AG04450 (cell line): ENCODE measurements around a stretch of chr11.

- CAGE, long polyA plus RNA, result no peak
- RRBS, result no CpG with 5 or more reads among the region's 1 CpG
Observed at GRCh38 chr11:7521296-7521685, 7.5 kb downstream of the PPFIBP2 start.

GRCh38 chr11:7578329-7578834 lies 64.6 kb downstream of the PPFIBP2 start:
- CAGE, long polyA plus RNA, result no peak
- RRBS, result no CpG with 5 or more reads among the region's 6 CpGs

DNA sequence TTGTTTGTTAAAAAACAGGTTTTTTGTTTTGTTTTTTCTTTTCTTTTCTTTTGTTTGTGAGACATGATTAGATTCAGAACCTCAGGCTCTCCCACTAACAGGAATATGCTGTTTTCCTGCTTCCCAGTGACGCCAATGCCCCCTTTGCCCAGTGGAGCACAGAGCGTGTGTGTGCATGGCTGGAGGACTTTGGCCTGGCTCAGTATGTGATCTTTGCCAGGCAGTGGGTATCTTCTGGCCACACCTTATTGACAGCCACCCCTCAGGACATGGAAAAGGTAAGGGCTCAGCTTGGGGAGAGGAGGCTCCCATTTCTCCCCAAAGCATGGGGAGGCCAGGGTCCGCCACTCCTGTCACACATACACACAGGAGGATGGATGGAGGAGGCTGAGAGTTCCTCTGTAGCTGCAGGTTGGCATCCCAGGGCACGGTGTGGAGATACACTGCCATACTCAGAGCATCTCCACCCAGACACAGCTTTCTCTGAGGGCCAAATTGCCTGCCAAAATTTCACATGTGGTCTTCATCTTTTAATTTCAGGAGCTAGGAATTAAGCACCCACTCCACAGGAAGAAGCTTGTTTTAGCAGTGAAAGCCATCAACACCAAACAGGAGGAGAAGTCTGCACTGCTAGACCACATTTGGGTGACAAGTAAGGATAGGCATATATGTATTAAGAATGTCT lies 24.9 kb downstream of the CYB5R2 start:
- CAGE, long polyA plus RNA, result no peak
- RRBS, result no CpG with 5 or more reads among the region's 4 CpGs

DNA sequence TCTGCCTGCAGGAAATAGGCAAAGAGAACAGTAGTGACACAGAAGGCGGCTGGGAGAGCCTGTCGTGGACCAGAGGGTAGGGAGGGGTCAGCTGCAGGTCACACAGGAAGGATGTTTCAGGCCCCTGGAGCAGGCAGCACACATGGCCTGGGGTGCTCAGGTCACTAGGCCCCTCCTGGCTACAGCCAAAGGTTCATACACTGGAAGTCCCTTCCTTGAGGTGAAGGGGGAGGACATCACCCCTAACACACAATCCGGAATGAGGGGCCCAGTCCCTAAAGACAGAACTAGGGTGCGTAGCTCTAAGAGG lies 347 bp downstream of the CYB5R2 start:
- CAGE, long polyA plus RNA, result no peak
- RRBS, result no CpG with 5 or more reads among the region's 4 CpGs

GRCh38 chr11:7892666-7893201 lies 38.3 kb downstream of the OR10A6 start:
- CAGE, long polyA plus RNA, result no peak
- RRBS, result no CpG with 5 or more reads among the region's 4 CpGs

DNA sequence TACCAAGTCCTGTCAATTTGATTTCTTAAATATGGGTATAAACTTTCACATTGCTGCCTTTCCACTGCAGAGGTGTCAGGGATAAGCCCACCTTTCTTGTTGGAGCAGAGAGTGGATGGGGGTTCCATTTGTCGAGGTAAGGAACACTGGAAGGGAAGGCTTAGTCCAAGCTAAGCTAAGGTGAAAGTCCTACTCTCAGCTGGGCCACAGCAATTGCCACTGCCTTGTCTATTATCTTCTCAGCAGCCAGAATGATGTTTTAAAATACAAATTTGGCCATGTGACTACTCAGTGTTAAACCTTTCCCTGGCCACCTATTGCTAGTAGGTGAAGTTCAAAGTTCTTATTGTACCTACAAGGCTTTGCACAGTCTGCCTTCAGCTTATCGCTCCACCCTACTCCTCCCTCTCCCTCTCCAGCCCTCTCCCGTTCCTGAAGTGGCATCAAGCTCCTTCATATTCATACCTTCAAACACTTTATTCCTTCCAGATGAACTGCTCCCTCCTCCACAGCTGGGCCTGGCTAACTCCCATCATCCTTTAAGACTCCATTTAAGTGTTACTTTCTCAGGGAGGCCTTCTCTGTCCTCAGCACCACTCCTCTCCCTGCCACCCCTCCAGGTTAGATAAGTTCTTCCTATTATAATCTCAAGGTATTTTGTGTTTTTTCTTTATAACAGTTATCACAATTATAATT lies 37.3 kb downstream of the OR10A6 start:
- CAGE, long polyA plus RNA, result no peak
- RRBS, result no CpG with 5 or more reads among the region's 3 CpGs

DNA sequence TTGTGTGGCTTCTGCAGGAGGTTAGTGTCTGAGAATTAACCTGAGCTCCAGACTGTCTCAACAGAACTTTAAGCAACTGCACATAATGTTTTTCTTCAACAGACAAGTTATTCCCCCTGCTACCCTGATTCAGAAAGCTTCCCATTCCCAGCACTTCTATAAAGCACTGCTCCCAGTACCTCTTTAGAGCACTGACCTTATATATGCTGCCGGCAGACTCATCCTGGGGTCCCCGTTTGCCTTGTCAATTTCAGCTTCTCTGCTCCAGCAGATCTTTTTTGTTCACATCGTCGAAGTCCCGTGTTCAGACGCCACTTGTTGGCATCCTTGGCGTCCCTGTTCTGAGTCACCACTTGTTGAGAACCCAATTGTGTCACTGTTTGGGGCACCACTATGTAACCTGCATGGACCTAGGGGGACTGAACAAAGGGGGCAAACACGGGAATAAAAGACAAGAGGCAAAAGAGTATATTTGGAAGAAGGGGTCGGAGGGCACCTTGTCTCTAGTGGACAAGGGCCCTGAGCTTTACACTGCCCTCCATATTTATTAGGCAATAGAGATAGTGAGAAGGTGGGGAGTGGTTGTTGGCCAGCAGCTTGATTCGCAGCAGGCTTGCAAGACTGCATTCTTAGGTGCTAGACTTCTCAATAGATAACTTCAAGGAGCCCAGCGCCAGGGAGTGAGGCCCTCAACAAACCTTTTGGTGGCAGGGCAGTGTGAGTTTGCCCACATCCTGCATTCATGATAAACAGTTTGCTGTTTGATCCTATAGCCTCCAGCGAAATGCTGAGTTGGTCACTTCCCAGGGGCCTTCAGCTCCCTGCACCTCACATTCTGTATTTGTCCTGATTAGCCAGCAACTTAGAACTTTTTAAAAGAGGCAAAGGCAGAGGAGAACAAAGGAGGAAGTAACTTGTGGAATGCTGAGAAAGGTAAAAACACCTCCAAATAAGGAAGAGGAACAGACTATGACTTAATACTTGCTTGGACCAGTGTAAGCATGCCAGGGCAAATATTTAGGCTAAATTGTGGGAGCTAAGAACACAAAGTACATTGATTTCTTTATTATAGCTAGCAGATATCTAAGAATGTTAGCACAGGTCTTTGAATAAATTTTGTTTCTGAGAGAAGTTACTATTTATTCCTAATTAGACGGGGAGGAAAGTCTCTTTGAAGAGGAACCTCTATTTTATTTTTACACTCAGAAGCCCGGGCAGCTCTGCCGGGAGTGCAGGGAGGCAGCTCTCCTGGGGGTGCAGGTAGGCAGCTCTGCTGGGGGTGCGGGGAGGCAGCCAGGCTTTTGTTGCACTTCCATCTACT lies 25.2 kb downstream of the OR10A6 start:
- CAGE, long polyA plus RNA, result no peak
- RRBS, result no CpG with 5 or more reads among the region's 16 CpGs

GRCh38 chr11:7969974-7970556 lies 4.8 kb upstream of the NLRP10 start:
- CAGE, long polyA plus RNA, result no peak
- RRBS, result no CpG with 5 or more reads among the region's 3 CpGs

DNA sequence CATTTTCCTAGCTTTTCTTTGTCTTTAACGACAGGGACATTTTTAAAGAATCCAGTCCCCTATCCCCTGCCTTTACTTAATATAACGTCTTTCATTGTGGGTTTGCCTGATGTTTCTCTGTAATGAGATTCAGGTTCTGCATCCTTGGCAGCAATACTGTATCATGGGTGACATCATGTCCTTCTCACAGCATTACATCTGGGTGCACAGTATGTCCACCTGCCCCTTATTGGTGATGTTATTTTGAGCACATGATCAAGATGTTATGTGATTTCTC lies 9.6 kb upstream of the STK33 start:
- CAGE, long polyA plus RNA, result no peak
- RRBS, result no CpG with 5 or more reads among the region's 2 CpGs

DNA sequence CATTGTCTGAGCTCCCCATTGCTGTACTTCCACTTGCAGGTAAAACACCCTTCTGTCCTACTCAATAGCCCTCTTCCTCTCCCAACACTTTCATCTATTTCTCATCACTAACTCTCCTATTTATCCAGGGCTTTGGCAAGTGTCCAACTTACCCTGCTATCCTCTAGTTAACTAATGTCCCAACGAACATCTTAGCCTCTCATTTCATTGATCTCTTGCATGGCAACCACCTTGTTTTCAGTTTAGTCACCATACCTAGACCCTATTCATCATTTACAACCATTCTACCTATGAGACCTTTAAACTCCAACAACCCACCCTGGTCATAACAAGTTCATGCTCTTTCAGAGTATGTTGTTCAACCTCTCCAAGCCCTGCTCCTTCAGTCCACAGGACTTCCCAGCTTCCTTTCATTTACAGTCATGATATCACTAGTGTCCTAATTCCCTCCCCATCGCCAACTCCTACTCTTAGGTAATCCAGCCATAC lies 38.7 kb downstream of the TRIM66 start:
- CAGE, long polyA plus RNA, result no peak
- RRBS, result no CpG with 5 or more reads among the region's 2 CpGs

- CAGE, long polyA plus RNA, result no peak
- RRBS, result no CpG with 5 or more reads among the region's 5 CpGs
Observed at GRCh38 chr11:8678853-8679544, 3.5 kb downstream of the TRIM66 start.

DNA sequence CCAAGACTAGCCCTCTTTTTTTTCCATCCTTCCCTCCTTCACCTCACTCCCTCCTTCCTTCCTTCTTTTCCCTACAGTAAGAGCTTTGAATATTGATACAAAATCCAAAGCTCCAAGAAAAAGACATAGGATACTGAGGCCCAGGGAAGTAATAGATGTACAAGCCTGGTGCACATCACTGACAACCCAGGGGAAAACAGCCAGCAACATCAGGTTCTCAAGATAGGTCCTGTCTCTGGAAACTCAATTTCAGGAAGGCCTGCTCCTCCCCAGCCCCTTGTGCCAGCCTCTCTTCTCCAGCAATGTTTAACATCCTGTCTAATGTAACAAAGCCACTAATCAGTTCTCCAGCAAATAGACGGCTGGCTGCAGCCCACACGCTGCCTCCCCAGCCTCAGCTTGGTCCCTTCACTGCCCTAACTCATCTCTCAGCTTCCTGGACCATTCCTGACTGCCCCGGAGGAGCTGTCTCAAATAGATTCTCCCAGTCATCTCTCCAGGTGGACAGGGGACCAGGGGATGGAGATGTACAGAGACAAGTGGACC lies 37.7 kb downstream of the RPL27A start:
- CAGE, long polyA plus RNA, result no peak
- RRBS, result no CpG with 5 or more reads among the region's 3 CpGs

- CAGE, long polyA plus RNA, result no peak
- RRBS, result no CpG with 5 or more reads among the region's 8 CpGs
Observed at GRCh38 chr11:8737716-8738290, 55.2 kb downstream of the RPL27A start.

GRCh38 chr11:8766172-8767441 lies 43.9 kb downstream of the DENND2B start:
- CAGE, long polyA plus RNA, result no peak
- RRBS, result no CpG with 5 or more reads among the region's 15 CpGs

- CAGE, long polyA plus RNA, result no peak
- RRBS, result no CpG with 5 or more reads among the region's 6 CpGs
Observed at GRCh38 chr11:8774013-8774749, 36.3 kb downstream of the DENND2B start.

- CAGE, long polyA plus RNA, result no peak
- RRBS, result no CpG with 5 or more reads among the region's 7 CpGs
Observed at GRCh38 chr11:8787305-8787740, 23.2 kb downstream of the DENND2B start.

DNA sequence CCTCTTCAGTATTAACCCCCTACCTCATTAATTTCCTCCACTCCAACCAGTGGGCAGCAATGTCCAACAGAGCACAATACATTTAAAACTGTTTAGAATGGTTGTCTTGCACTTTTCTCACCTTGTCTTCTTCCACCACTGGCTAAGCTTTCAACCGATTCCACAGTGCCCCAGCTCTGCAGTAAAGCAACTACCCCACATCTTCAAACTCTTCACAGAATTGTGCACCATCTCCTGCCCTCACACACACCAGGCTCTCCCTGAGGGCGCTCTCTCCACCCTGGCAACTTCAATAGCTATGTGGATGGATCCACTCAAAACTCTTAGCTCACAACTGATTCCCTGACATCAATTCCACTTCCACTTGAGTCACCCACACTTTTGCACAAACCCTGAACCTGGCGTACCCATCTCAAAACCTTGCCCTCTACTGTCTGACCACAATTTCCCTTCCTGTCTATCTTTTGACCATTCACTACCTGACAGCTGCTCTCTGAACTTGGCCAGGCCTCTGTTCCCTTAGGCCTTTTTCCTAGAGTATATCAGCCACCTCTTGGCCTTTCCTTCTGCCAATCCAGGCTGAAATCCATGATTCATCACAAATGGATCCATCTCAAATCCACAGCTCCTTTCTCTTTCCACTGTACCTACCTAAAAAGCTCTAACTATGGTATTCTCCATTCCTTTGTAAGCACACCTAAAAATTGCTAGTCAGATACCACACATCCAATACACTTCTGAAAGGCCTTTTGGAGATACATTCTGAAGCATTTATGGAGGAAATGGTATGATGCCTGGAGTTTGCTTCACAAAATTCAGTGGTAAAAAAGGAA lies 21.9 kb downstream of the DENND2B start:
- CAGE, long polyA plus RNA, result no peak
- RRBS, result no CpG with 5 or more reads among the region's 3 CpGs

DNA sequence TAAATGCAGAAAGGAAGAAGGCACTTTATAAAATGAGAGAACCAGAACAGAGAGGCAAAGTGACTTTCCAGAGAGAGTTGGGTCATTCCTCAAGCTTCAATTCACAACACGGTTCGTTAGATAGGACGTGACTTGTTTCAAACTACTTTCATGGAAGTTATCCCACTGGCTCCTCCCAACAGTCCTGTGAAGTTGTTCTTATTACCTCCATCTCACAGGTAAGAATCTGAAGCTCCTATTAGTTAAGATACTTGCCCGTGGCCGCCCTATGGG lies 2.0 kb downstream of the DENND2B start:
- CAGE, long polyA plus RNA, result no peak
- RRBS, result no CpG with 5 or more reads among the region's 5 CpGs

DNA sequence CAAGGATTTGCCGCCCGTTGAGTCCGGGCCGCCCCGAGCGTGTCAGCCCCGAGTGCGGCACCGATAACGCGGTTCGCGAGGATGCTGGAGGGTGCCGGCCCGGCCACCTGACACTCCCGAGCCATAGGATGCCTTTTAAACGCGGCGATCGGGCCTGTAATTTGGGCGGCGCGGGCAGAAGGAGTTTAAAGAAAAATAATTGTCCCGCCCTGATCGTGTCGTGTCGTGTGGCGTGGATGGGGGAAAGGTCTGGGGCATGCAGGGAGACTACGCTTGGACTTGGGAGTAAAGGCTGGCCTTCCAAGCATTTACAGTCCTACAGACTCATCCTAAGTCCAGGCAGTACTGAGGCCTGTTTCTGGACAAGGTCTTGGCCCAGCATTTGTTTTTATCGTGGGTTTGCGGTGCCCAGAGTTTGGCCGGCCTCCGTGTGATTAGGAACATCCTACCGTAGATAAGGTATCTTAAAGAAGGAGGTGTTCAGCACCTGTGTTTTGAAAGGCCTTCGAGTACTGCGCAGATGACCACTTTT lies 1.4 kb downstream of the WEE1 start:
- CAGE, long polyA plus RNA, result no peak
- RRBS, result 2% methylated on average over 12 of the region's 36 CpGs

GRCh38 chr11:9575289-9575717 lies 1.8 kb downstream of the WEE1 start:
- CAGE, long polyA plus RNA, result start-site peak on the plus strand at chr11:9575535-9575546, 139 and 99 reads in 2 replicates
- RRBS, result no CpG with 5 or more reads among the region's 5 CpGs